Endometrial microvascular endothelial cells (primary cell): ENCODE results near the genes CES3, HSF4 and SLC9A5.

DNA sequence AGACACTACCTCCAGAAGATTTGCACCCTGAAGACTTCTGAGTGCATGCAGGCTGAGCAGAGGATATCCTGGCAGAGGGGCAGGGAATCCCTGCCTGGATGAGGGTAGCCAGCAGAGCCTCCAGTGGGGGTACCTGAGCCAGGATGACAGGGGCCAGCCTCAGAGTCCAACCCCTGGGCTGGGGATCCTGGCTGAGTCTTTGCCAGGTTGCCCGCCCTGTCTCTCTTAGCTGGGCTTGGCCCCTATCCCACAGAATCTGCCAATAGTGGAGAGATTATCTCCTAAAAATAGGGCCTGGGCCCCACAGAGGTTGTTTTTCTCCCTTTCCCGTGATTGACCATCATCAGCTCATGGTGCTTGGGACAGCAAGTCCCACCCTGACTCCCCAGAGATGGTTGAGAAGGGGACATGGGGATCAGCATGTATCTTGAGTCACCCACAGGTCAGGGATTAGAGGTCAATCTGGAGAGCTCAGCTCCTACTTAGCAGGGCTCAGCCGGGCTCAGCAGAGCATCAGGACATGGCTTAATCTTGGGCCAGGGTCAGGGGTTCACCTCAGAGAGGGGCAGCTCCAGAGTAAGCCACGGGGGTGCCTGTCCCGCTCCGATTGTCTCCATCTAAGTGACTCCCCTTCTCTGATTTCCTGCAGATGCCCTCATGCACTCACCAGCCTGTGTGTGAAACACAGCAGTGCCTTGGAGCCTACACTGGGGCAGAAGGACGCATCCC is 11.6 kb downstream of the CDH16 start:
- RAMPAGE, long total RNA, result no peak

- RAMPAGE, long total RNA, result no peak
Measured at GRCh38 chr16:66936206-66936984, 1.1 kb downstream of the CES2 start.

DNA sequence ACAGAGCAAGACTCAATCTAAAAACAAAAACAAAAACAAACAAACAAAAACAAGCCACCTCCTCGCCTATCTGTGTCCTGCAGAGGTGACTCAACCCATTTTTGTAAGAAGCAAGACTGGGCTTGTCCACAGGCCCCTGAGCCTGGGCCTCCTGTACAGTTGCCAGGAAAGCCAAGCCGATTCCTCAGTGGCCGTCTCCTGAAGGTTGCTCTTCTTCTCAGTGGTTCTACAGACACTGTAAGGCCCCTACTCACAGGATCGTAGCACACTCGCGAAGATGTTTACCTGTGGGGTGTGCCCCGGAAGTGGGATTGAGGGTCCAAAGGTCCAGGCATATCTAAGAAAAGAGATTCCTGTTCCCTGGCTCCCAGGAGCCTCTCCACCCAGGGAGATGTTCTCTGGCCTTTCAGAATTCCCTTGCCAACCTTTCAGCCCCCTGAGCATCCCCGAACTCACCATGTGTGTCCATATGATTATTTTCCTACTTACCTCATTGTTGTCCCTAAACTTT is 7.6 kb upstream of the CES3 start:
- RAMPAGE, long total RNA, result no peak

DNA sequence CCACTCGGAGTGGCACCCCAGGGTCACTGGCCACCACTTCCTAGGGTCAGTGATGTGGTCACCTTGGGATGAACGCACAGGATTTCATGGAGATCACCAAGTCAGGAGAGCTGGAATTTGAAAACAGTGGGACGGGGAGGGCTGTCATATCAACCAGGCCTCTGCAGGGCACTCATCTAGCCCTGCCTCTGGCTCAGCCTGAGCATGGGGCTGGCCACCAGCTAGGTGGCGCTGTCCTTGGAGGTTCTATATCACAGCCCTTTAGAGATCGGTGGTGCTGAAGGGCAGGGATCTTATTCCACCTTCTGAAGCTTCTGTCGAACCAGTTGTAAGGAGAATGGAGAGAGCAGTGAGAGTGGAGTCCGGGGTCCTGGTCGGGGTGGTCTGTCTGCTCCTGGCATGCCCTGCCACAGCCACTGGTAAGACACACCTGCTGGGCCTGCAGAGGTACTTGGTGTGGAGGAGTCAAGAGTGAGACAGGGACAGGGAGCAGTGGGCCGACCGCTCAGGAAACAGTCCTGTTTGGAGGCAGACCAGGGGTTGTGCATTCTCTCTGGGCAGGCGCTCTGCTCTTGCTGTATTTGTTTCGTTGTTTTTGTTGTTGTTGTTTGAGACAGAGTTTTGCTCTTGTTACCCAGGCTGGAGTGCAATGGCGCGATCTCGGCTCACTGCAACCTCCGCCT is at the start of gene CES3:
TSS of gene CES3 (plus strand) at position 296 of the 683 bp plus-strand sequence.
- RAMPAGE, long total RNA, result no peak

DNA sequence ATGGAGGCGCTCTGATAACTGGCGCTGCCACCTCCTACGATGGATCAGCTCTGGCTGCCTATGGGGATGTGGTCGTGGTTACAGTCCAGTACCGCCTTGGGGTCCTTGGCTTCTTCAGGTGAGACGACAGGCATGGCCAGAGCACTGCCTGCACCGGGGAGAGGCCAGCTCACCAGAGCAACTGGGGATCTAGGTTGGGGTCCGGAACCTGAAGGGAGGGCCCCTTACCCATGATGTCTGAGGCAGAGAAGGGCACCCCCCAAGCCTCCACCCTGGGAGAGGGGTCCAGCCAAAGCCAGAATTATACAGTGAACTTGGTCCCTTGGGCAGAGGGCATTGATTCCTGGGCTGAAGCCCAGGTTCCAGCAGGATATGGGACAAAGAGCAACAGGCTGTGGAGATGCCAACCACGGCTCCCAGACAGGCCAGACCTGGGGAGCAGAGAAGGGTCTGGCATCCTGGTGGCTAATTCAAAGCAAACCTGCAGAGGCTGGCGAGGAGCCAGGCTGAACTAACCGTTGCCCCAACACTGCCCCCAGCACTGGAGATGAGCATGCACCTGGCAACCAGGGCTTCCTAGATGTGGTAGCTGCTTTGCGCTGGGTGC is 2.9 kb downstream of the CES3 start:
- RAMPAGE, long total RNA, result no peak

- RAMPAGE, long total RNA, result no peak
Measured at GRCh38 chr16:67029569-67030608, 940 bp downstream of the CBFB start.

- RAMPAGE, long total RNA, result no peak
Measured at GRCh38 chr16:67153616-67154173, 2.9 kb upstream of the B3GNT9 start.

DNA sequence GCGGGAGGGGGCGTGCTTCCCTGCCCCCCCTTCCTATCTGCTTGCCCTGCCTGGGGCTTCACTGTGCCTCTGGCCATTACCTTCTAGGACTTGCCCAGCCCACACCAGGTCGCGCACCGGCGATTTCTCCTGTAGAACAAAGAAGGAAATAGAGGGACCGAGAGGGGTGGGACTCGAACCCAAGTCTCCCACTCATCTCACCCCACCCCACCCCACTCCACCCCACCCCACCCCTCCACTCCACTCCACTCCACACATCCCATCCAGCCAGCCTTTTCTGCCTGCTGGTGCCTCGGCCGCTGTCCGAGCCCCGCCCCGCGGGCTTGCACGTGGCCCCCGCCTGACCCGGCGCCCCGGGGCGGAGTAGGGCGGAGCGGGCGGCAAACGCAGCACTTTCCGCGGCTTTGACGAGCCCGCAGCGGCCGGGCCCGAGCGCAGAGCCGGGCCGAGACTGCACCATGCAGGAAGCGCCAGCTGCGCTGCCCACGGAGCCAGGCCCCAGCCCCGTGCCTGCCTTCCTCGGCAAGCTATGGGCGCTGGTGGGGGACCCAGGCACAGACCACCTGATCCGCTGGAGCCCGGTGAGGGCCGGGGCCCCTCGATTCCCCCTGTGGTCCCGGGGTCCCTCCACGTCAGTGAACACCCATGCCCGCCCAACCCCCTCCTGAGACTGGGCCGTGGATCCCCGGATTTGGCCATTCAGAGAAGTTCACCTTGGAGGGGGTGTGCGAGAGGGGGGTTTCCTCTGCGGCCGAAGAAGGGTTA is at the start of gene HSF4:
TSS of gene HSF4 (plus strand) at position 392 of the 765 bp plus-strand sequence.
- RAMPAGE, long total RNA, result no peak

- RAMPAGE, long total RNA, result no peak
Measured at GRCh38 chr16:67171124-67171841, 6.7 kb downstream of the HSF4 start.

DNA sequence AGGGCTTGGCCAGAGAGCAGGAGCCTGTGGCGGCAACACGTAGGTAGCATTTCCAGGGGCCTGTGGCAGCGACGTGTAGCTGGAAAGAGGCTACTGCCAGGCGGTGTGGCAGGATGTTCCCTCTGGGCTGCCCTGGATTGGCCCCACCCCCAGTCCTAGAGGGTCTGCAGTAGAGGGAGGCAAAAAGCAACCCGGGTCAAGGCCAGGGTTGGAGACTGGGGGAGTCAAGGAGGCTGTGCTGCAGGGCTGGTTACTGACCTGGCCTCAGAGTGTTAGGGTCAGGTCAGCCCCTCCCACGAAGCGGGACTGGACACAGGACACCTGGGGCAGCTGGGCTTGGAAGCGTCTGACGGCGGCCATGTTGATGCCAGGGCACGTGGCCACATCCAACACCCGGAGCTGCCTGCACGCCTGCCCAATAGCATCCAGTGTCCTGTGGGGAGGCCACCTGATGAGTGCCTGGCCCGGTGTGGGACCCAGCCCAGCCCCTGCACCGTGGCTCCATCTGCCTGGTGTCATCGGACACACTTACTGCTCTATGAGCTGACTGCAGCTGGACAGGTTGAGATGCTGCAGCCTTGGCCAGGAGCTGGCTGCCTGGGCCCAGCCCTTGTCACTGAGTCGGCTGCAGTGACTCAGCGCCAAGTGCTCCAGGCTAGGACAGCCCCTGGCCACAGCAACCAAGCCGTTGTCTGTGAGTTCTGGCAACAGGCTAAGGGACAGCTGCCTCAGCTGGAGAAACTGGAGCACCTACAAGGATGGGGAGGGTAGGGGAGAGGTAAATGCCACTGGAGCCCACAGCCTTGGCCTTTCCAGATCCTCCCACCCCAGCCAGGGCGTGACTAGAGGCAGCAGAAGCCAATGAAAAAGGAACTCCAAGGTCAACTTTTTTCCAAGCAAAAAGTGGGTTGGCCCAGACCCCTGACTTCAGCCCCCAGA is 8.7 kb downstream of the ELMO3 start:
- RAMPAGE, long total RNA, result no peak

GRCh38 chr16:67216803-67217776 is 9.8 kb upstream of the TMEM208 start:
- RAMPAGE, long total RNA, result no peak

GRCh38 chr16:67235961-67236779 is 9.2 kb downstream of the TMEM208 start:
- RAMPAGE, long total RNA, result no peak

GRCh38 chr16:67248083-67249476 is at the start of gene SLC9A5:
SLC9A5 (plus strand) TSS chr16:67248979.
- RAMPAGE, long total RNA, result no peak

DNA sequence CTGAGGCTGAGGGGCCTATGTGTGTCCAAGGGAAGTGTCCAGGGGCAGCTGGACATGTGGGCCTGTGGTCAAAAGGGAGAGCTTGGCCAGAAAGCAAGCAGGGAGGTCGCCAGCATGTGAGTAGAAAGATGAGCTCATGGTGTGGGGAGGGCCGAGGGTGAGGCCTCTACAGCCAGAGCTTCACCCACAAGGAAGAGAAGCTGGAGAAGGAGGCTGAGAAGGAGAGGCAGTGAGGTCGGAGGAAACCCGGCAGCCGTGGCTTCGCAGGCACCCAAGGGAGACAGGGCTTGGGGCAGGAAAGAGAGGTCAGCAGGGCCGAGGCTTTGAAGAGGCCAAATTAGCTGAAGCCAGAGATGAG is 4.0 kb upstream of the HSD11B2 start:
- RAMPAGE, long total RNA, result no peak

GRCh38 chr16:67440885-67441755 is 10.2 kb downstream of the HSD11B2 start:
- RAMPAGE, long total RNA, result no peak

DNA sequence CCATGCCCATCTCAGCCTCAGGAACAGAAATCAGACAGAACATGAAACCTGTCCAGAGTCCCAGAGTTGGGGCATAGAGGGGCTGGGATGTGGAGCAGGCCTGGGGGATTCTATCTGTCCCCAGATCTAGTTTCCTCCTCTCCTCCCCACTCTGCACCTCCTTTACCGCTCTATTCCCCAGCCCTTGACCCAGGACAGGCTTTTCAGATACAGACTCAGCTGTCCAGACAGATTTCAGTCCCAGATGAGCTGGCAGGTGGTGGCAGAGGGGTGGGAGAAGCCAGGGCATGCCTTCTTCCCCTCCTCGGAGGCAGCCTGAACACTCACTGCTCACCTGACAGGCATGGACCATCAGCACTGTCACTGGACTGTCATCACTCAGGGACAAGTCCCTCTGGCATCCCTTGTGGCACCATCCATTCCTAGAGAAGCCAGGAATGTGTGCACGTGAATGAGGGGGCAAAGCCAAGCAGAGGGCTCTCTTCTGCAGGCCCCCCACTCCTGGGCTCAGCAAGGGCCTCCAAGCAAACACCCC is 23.7 kb downstream of the ATP6V0D1 start:
- RAMPAGE, long total RNA, result no peak

DNA sequence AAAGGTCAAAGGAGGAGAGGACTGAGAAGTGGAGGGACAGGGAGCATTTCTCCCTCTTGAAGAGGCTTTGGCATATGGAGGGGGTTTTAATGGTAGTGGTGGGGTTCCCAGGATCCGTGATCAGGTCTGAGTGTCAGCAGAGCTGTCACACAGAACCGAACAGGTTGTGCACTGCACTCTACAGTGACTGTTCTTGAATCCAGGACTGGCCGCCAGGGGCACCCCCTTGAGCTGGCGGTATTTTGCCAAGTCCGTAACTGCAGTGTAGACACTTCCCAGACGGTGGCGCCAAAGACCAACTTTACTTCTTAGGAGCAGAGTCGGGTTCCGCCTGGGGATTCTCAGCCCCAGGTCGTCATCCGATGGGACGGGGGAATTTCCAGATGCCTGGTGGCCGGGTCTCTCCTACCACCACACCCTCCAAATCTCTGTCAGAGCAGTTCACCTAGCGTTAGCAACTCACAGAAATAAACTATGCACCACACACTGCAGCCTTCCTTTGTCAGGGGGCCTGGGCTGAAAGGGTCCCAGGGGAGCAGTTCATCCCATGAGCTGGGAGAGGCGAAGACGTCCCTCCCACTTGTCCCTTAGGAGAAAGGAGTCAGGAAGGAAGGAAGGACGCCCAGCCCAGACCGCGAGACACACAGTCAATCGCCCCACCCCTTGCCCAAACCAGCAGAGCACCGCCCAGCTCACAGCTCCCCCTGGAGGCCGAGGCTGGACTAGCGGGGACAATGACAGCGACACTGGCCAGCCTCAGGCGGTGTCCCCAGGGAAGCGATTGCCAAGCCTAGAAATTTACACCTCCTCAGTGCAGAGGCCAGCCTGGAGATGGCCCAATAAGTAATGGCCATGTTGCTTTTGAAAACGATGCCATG is 7.4 kb upstream of the RIPOR1 start:
- RAMPAGE, long total RNA, result no peak

- RAMPAGE, long total RNA, result no peak
Measured at GRCh38 chr16:67537580-67538409, 9.2 kb downstream of the RIPOR1 start.

GRCh38 chr16:67547569-67548564 is 14.5 kb upstream of the CTCF start:
- RAMPAGE, long total RNA, result no peak

DNA sequence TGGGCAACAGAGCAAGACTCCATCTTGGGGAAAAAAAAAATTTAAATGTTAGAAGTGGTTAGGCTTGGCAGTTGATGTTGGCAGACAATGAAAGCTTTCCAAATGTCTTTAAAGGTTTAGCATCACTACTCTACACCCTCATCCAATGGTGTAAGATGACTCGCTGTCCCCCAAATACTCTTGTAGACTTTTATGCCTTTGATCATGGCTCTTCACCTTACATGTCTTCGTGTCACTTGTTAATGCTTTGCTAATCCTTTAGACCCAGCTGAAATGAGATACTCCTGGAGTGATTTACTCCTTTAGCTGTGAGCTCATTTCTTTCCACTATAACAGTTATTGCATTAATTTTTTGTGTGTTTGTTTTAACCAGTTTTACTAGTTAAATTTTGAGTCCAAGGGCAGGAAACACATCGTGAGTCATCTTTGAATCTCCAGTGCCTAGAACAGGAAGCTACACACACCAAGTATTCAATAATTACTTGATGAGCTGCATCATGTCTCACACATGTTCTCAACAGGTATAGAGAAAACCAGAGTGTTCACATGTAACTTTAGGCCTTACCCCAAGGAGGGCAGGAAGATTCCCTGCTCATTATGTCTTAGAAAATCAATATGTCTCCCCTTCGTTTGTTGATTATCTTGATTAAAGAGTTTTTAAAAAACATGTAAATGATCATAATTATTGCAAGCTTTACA is 6.5 kb upstream of the CTCF start:
- RAMPAGE, long total RNA, result no peak